RPMI7951 (cell line): ENCODE data around the genes TLDC2 and KIAA1755.

DNA sequence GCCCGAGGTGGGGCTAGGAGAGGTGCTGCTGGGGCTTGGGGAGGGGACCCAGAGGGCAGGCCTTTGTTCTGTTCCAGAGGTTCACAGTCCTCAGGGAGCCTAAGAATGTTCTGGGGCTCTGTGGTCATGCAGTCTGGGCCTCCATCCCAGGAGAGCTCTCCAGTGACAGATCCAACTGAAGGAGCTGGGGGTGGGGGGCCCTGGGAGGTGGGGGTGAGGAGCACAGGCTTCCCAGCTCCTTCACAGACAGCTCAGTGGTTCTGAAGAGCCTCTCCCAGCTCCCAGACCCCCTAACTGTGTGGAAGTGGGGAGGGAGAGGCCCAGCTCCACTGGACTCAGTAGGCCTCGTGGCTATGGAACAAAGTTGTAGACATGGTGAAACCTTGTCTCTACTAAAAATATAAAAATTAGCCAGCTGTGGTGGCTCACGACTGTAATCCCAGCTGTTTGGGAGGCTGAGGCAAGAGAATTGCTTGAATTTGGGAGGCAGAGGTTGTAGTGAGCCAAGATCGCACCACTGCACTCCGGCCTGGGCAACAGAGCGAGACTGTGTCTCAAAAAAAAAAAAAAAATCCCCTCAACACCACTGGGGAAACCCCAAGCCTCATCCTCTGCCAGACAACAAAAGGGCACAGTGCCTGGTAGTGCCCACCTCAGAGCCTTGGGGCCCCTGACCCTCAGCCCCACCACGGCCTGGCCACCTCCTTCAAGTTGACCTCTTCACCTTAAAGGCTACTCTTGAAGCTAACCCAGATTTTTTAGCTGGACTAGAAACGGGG lies 17.5 kb downstream of the SOGA1 start:
- RAMPAGE, long total RNA, result no peak

- RAMPAGE, long total RNA, result no peak
These were observed at the start of gene TLDC2 for GRCh38 chr20:36875907-36876450. TSS of gene TLDC2 (plus strand) at chr20:36876138.

GRCh38 chr20:36949890-36950523 lies 1.5 kb downstream of the SAMHD1 start:
- RAMPAGE, long total RNA, result no peak

- RAMPAGE, long total RNA, result no peak
These were observed 18.0 kb upstream of the SAMHD1 start for GRCh38 chr20:36969439-36969975.

GRCh38 chr20:37270928-37271693 lies 9.5 kb upstream of the GHRH start:
- RAMPAGE, long total RNA, result no peak

GRCh38 chr20:37344247-37345485 lies 1.3 kb upstream of the SRC start:
- RAMPAGE, long total RNA, result no peak

DNA sequence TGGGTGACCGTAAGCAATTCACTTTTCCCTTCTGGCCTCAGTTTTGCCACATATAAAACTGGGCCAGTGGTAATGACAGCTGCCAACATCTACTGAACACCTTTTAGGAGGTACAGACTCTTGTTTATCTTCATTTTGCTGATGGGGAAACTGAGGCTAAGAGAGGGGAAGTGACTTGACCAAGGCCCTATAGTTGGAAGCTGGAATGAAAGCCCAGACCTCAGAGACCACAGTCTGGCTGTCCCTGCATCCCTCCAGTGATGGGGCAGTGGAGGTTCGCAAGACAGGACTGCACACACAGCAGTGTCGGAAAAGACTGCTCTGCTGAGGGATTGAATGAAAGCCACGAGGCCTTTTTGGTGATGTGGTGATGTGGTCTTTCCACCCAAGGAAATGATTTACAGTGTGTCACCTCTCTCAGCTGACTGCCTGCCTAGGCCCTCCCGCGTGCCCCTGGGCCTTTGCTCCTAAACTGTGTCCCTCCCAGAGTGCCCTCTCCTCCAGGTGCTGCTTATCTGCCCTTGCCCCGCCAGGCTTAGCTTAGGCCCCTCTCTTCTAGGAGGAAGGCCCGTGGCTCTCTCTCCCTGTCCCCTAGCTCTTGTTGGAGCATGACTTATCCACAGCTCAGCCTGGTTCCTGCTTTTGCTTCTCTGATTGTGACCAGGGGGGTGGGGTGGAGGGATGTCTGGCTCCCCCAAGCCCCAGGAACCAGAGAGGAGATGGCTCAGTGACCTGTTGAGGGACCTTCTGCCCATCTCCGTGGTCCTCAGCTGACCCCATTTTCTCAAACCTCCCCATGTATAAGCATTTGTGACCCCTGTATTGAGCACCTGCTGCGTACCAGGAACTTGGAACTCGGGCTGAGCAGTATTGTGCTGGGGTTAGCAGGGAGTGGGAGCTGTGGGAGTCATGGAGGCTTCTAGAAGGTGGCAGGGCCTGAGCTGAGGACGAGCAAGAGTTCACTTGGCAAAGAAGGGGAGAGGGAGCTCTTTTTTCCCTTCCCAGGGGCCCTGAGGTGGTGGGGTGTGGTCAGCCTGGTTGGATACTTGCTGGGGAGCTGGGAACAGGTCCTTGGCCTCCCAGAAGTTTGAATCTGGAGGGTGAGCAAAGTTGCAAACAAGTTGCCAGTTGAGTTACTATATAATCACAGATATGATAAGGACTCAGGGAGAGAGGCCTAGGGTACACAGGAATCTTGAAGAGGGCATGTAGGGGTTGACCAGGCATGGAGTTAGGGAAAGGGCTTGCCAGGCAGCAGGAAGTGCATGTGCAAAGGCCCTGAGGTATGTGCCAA lies 2.1 kb downstream of the SRC start:
- RAMPAGE, long total RNA, result no peak

- RAMPAGE, long total RNA, result no peak
These were observed 10.4 kb downstream of the SRC start for GRCh38 chr20:37356141-37356856.

GRCh38 chr20:37528004-37528871 lies 562 bp upstream of the BLCAP start:
- RAMPAGE, long total RNA, result no peak

GRCh38 chr20:37737681-37738399 lies 44.0 kb downstream of the CTNNBL1 start:
- RAMPAGE, long total RNA, result no peak

DNA sequence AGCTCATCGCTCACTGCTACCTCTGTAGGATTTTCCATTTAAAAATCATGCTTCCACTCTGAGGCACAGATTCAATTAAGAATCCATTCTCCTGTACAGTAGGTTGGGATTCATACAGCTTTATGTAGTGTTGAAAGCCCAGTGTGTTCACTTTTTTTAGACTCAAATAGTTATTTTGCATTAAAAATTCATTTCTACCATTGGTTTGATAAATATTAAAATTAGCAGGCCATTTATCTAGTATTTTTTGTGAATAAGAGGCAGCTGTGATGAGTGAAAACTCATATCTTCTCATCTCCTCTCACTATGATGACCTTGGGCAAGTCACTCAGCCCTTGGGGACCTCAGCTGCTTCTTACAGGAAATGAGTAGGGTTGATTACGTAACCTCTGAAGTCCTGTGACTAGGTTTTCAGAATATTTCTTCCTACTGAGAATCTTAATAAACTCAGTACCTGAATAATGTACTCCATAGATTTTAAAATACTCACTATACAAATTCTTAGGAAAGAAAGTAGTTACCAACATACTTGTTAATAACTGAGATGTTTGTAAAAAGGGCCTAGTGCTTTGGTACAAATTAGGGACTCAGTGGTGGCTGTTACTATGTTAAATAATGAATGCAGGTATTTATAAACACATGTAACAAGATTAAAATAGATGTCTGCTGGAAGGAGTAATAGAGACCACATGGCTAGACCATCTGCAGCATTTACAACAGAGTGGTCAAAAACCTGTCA lies 60.8 kb downstream of the RPRD1B start:
- RAMPAGE, long total RNA, result no peak

DNA sequence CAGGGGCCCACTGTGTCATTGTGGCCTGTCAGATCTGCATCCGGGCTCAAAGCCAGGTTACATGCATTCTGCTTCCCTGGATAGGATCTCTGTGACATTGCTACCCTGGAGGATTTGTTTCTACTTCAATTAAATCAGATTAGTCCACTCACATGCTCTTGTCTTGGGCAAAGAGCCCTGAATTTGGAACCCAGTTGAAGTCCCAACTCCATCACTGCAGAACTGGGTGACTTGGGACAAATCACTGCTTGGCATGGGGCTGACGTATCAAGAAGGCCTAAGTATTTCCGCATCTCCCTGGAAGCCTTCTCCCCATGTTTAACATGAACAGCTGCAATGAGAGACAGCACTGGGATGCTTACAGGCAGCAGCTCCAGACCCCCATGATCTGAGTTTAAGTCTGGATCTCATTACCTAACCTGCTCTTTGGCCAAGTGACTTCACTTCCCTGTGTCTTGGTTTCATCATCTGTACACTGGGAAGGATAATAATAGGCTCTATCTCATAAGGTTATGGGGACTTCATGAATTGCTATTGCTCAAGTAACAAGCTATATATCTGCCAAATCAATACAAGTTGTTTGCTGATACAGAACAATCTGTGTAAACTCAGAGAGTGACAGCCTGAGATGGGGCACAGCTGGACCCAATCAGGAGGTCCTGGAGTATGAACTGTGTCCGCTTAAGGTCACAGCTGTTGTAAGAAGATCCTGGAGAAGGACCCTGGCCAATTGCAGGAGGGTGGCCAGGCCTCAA lies 56.1 kb downstream of the TGM2 start:
- RAMPAGE, long total RNA, result no peak

- RAMPAGE, long total RNA, result no peak
These were observed 36.1 kb downstream of the TGM2 start for GRCh38 chr20:38128678-38129759.

DNA sequence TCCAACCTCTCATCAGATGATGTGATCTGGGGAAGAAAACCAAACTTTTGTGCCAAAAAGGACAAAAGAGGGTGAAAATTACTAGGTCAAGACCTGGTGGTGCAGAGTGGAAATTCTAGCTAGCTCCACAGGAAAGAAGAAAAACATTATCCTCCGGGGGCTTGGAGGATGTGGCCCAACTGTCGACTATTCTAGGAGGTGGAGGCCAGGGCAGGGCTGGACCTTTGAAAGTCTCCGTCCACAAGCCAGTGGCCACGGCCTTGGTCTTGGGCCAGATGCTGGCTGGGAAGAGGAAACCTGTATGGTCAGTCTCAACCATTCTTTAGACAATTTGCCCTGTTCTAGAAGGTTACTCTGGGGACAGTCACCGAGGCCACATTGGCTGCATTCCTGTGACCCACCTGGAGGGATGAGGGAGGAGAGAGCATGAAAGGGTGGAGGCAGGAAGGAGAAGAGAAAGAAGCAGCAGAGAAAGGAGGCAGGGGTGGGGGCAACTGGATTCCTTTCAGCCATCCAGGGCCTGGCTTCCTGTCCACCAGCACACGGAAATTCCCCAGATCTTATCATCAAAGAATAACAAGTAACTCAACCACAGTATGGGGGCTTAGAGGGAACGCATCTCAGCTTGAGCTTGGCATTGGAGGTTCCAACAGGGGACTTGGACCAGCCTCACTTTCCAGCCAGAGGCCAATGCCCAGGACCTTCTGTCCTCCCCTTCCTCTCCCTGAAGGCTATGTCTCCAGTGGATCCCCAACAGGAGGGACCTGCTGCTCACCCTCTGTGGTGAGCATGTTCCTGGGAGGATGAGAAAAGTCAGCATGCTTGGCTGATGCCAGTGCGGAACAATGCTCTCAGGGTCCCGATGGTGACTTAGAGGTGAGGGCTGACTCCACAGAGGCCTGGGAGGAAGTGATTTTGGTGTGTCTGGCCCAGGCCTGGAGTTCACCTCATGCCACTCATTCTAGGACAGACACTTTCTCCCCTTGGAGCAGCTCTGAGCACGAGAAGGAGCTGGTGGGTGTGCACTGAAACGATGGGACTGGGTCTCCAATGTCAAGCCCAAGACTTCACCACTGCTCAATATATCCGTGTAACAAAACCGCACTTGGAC lies 30.4 kb downstream of the TGM2 start:
- RAMPAGE, long total RNA, result no peak

GRCh38 chr20:38136588-38136988 lies 28.5 kb downstream of the TGM2 start:
- RAMPAGE, long total RNA, result no peak

DNA sequence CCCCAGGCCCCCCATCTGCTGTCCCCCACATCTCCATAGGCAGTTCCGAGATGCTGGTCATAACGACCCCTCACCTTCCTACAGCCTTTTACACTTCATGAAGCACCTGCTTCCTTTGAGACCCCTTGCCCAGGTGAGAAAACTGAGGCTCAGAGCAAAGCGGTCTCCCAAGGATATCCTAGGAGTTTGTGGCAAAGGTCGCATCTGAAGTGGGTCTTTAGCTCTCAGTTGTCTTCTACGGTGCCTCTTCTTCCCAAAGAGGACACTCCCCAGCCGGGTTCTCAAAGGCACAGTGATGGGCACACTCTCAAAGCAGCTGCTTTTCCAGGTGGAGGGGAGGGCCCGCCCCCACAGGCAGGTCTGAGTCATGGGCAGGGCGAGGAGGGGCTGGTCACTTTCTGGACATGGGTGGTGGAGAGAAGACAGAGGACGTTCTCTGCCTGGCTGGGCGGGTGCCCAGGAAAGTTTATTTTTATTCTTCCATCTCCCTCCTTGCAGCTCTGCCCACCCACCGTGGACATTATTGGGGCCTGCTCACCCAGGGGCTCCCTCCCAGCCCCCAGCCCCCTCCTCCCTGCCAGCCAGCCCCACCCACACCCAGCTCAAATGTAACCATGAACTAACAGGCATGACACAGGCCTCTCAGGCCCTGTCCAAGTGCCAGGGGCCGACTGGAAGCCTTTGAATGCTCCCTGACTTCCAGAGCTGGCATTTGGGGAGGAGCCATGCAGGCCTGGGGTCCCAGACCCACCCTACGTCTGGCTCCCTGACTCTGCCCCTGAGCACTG lies 8.2 kb downstream of the TGM2 start:
- RAMPAGE, long total RNA, result no peak

DNA sequence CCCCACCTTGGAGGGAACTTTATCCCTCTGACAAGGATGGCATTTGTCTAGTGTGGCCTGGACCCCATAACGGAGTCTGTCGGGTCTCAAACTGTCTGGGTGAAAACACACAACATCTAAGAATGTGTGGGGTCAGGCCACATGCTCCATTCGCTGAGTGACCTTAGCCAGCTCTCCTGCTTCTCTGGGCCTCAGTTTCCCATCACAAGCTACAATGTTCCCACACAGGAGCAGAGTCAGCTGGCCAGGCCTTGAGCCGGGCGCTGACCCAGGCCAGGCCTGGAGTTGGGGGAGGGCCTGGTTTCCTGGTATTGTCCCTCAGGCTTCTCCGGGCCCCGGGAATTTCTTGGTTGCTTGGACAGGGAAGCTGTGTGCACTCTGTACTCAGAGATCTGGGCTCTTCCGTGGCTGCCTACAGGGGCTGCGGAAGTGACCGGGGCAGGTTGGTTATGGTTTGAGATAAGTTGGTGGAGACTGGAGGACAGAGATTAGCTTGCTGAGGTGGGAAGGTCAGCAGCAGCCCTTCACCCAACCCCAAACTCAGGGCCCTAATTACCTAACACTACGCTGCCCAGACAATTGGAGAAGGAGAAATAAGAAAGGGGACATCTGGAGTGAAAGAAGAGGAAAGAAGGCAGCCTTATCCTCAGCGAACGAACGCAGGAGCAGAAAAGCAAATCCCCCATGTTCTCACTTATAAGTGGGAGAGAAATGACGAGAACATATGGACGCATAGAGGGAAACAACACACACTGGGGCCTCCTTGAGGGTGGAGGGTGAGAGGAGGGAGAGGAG lies 6.3 kb downstream of the TGM2 start:
- RAMPAGE, long total RNA, result no peak

GRCh38 chr20:38260427-38261199 lies at the start of gene KIAA1755:
TSS of gene KIAA1755 (minus strand) at chr20:38260735.
- RAMPAGE, long total RNA, result no peak

GRCh38 chr20:38271142-38271562 lies 10.6 kb upstream of the KIAA1755 start:
- RAMPAGE, long total RNA, result no peak

DNA sequence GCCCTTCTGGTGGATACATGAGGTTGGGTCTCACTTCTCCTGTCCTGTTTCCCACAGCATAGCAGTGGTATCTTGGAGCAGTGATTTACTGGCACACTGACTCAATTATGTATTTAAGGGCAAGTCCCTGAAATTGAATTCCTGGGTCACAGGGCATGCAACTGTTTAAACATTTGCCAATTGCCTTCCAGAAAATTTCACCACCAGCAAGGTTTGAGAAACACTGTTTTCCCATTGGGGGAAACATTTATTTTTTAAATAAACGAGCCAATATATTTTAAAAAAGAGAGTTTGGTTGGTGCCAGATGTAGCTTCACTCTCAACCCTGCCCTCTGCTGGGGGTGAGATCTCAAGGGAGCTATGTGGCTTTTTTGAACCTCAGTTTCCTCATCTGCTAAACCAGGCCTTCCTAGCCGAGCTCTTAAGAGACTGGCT lies 486 bp upstream of the LBP start:
- RAMPAGE, long total RNA, result no peak